BJ (cell line): ENCODE results near the genes NXF3 and TCEAL5.

DNA sequence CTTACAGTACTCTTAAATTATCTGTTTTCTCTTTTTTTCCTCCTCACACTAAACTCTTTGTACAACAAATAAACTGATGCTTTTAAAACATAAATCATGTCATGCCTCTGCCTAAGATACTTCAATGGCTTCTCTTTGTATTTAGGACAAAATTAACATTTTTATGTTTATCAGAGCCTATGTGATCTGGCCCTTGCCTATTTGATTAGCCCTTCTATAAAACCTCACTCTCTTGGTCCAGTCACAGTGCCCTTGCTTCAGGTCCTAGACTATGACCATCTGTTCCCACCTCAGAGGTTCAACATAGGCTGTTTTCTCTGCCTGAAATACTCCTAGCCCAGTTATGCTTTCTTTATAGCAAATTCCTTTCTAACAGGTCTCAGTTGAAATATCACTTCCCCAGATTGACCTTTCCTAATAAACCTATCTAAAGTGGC is 226.8 kb downstream of the PCDH19 start:
- CAGE, long polyA plus RNA: no peak

DNA sequence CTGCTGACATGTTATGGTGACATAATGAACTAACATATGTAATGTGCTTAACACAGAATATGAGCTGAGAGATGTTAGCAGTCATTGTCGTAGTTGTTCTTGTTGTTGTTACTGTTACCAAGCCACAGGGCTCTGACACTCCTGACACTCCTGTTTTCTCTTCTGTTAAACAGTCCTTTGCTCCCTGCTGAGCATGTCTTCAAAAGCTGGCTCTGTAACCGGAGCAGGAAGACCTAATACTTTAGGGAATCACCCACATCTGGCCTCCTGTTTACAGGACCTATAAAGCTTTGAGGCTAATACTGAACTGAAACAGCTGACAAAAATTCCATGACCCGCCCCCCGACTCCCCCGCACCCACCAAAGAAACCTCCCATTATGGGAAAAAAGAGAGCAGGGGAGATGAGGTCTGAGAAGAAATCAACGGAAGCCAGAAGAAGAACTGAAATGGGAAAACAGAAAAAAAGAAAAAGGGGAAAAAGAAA is 5.1 kb downstream of the SRPX2 start:
- CAGE, long polyA plus RNA: no peak
- RRBS: no CpG with 5 or more reads among the region's 6 CpGs

GRCh38 chrX:100649509-100650279 is 5.7 kb downstream of the SRPX2 start:
- CAGE, long polyA plus RNA: no peak
- RRBS: no CpG with 5 or more reads among the region's 13 CpGs

GRCh38 chrX:100729892-100730545 is 1.9 kb downstream of the SYTL4 start:
- CAGE, long polyA plus RNA: no peak
- RRBS: no CpG with 5 or more reads among the region's 5 CpGs

DNA sequence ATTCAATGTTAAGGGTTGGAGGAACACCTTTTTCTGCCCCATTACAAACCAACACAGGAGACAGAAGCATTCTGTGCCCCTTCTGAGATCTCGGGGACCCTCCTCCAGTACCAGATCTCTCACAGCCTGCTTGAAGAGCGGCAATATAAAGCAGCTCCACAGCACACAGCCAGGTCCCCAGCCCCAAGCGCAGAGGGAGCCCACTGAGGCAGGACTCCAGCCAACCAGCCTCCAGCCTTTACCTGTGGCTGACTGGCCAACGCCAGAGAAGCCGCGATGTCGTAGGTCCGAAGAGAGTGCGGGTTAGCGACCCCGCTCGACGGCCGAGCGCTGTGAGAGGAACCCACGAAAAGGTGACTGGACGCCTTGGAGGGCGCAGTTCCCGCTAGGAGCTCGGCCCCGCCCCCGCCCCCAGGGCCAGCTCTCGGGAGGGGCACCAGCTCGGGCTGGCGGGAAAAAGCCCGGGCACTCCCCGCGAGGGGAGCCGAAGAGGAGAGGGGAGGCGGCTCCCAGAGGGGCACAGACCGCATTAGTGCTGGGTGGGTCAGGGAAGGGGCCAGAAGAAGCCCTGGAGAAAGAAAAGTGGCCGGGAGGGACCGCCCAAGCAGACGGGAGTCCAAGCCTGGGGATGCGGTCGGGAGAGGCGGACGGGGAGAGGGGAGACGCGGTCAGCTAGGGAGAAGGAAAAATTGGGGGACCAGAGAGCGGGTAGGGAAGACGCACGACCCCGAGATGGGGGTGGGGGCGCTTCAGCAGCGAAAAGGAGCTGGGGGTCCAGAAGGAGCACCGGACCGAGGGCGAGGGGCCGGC is 540 bp downstream of the SYTL4 start:
- CAGE, long polyA plus RNA: no peak
- RRBS: 0% methylated on average over 1 of the region's 50 CpGs

DNA sequence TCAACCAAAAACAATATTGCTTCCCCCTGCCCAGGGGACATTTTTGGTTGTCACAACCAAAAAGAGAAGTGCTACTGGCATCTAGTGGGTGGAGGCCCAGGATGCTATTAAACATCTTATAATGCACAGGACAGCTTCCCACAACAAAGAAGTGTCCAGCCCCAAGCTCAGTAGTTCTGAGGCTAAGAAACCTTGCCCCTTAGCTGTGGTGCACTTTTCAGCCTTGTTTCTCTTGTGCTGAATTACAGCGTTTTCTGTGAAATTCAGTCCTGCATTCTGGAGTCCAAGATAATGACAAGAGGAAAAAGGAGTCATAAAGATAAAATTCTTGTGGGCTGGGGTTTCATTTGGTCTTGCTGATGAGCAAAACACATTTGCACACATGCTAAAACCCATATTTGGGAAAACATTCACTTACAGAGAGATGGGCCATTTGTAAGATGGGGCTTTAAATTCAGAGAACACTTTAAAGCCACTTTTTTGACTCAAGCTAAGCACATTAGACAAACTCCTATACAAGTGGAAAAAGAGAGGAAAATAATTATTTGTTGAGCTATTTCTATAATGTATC is 11.3 kb upstream of the SYTL4 start:
- CAGE, long polyA plus RNA: no peak
- RRBS: no CpG with 5 or more reads among the region's 1 CpG

DNA sequence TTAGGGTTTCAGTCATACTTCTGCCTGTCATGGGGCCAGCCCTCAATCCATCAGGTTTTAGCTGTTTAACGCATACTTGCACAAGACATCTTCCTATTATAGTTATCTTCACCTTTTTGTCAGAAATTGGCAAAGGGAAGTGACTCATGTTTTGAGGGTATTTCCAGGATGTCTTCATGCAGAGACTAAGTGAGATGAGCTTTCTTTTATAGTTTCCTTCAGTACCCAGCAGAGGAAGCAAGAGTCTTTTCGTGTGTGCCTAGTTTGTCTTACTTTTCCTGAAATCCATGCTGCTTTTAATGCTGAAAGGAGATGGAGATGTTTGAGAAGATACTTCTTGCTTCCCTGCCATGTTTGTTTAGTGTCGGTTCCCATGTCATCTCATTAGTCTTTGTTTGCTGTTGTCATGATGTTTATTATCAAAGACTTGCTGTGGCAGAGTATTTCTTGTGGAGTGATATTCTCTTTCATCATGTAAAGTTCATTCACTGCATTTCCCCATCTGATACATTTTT is 9.6 kb downstream of the CSTF2 start:
- CAGE, long polyA plus RNA: no peak
- RRBS: no CpG with 5 or more reads among the region's 3 CpGs

GRCh38 chrX:100948577-100949058 is 19.9 kb upstream of the XKRX start:
- CAGE, long polyA plus RNA: no peak
- RRBS: no CpG with 5 or more reads among the region's 2 CpGs

DNA sequence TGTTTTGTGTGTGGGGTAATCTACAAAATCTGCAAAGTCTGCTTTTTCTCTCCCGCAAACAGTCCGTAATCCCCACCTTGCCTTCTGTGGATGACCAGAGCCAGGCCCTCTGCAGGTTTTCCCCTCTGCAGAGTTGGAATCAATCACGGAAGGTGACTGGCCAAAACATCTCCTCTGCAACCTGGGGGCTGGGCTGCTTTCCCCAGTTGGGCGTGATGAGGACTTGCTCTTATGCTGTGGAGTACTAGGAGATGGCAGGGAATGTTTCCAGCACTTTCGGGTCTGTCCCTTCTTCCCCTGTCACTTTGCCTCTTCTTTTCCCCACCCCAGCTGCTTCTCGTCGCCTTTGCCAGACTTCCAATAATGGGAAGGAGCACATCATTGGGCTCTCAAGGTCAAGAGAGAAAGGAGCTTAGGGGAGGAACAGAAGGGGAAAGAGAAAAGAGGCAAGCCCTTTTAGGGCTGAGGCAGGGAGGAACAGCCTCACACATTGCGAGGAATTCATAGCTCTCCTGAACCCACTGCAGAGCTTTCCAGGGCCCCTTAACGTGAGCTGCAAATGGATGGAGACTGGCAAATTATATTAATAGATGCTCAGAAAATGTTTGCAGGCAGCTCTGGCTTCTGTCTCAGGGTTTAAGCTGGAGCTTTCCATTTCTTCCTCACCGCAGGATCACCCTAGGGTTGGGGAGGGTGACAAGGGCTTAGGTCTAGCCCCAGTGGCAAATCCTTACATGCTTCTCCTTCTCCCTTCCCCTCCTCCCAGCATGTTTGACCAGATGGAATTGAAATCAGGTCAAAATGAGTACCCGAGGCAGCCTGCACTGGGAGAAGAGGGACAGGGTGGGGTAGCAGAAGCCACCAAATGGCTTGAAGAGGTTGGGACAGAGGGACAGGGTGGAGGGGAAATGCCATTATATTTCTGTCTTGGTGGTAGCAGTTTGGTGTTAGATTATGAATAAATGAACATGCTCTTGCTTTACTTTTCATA is 1.4 kb downstream of the TMEM35A start:
- CAGE, long polyA plus RNA: no peak
- RRBS: no CpG with 5 or more reads among the region's 11 CpGs

DNA sequence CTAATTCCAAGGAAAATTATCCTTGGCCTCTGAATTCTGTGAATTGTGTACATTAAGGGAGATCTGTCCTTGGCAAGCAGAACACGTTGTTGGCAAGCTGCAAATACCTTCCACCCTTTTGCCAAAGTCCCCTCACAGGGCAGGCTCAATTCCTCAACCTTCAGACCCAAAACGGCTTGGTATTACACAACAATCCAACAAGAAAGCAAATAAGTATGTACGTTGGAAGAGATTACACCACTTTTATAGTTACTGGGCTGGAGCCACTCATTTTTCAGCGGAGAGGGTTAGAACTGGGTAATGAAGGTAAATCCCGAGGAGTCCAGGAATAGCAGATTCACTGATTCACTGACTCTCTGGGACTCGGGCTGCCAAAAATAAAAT is 730 bp downstream of the TIMM8A start:
- CAGE, long polyA plus RNA: no peak
- RRBS: no CpG with 5 or more reads among the region's 6 CpGs

DNA sequence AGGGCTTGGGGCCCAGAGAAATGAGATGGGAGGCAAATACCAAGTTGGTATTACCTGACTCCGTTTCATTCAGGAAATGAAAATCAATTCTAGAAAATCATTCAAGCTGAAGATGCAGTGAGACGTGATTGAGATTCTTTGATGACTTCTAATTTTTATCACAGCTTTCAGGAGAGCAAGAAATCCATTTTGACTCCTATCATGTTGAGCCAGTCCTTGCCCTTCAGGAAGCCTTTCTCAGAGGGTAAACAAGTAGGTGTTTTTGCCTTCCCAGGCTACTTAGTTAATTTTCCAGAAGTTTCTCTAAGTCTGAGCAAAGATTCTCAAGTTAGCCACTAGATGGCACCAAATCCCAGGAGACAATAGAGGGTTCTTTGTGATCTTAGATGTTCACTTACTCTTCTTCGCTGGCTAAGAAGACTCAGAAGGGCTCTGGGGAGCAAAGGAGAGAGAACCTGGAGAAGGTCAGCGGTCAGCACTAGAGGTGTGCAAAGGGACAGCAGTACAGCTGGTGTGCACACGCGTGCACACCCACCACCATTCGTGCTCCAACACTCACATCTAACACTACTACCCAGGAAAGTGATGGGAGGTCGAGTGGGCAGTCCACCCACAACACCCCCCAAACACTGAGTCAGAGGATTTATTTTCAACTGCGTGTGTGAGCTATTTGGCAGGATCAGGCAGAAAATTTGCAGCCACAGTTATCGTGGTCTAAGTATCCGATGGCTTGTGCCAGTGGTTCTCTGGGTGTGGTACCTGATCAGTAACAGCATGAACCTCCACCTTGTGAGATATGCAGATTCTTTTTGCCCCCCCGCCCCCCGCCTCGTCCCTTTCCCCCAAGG is 7.5 kb downstream of the HNRNPH2 start:
- CAGE, long polyA plus RNA: no peak
- RRBS: no CpG with 5 or more reads among the region's 14 CpGs

DNA sequence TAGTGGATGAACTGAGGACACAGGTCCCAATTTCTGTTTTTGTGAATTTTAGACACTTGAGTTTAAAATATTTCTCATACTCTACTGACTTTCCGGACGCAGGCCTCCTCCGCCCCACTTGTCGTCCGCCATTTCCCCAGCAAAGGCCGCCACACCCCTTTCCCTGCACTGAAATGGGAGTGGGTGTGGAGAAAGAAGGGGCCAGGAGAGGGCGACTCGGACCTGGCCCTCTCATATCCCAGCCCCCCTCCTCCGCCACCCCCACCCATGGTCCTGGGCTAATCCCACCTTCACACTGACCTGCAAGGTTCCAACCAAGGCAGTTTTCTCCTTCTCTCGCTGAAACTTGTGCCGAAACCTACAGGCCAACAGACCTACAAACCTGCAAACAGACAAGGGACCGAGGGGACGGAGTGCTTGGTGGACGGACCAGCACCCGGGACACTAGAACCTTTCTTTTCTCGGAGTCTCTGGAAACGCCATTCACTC is 553 bp downstream of the ARMCX6 start:
- CAGE, long polyA plus RNA: no peak
- RRBS: no CpG with 5 or more reads among the region's 17 CpGs

GRCh38 chrX:101638961-101640207 is 16.4 kb downstream of the ARMCX3 start:
- CAGE, long polyA plus RNA: no peak
- RRBS: no CpG with 5 or more reads among the region's 3 CpGs

- CAGE, long polyA plus RNA: no peak
- RRBS: no CpG with 5 or more reads among the region's 5 CpGs
Measured at GRCh38 chrX:101883595-101884210, 48.1 kb downstream of the ZMAT1 start.

DNA sequence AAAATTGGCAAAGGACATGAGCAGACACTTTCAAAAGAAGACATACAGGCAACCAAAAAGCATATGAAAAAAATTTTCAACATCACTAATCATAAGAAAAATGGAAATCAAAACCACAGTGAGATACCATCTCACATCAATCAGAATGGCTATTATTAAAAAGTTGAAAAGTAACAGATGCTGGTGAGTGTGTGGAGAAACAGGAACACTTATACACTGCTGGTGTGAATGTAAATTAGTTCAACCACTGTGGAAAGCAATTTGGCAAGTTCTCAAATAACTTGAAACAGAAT is 4.5 kb upstream of the TCEAL2 start:
- CAGE, long polyA plus RNA: no peak

DNA sequence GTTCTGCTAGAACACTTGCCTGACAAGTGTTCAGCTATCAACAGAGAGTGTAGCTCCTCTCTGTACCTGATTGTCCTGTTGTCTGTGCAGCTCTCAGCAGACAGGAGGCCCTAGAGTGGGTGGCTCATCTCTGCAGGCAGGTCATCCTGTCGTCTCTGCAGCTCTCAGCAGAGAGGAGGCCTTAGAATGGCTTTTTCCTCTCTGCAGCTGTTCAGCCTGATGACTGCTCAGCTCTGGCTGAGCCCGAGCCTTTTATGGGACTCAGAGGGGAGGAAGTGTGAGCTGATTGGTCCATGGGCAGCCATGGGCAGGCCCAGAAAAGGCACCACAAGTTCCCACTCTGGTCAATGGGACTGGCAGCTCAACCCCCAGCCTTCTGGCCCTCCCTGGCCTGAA is 92.2 kb downstream of the NXF2 start:
- CAGE, long polyA plus RNA: no peak
- RRBS: no CpG with 5 or more reads among the region's 2 CpGs

GRCh38 chrX:102654811-102655266 is 3.6 kb downstream of the GPRASP1 start:
- CAGE, long polyA plus RNA: no peak
- RRBS: no CpG with 5 or more reads among the region's 3 CpGs

DNA sequence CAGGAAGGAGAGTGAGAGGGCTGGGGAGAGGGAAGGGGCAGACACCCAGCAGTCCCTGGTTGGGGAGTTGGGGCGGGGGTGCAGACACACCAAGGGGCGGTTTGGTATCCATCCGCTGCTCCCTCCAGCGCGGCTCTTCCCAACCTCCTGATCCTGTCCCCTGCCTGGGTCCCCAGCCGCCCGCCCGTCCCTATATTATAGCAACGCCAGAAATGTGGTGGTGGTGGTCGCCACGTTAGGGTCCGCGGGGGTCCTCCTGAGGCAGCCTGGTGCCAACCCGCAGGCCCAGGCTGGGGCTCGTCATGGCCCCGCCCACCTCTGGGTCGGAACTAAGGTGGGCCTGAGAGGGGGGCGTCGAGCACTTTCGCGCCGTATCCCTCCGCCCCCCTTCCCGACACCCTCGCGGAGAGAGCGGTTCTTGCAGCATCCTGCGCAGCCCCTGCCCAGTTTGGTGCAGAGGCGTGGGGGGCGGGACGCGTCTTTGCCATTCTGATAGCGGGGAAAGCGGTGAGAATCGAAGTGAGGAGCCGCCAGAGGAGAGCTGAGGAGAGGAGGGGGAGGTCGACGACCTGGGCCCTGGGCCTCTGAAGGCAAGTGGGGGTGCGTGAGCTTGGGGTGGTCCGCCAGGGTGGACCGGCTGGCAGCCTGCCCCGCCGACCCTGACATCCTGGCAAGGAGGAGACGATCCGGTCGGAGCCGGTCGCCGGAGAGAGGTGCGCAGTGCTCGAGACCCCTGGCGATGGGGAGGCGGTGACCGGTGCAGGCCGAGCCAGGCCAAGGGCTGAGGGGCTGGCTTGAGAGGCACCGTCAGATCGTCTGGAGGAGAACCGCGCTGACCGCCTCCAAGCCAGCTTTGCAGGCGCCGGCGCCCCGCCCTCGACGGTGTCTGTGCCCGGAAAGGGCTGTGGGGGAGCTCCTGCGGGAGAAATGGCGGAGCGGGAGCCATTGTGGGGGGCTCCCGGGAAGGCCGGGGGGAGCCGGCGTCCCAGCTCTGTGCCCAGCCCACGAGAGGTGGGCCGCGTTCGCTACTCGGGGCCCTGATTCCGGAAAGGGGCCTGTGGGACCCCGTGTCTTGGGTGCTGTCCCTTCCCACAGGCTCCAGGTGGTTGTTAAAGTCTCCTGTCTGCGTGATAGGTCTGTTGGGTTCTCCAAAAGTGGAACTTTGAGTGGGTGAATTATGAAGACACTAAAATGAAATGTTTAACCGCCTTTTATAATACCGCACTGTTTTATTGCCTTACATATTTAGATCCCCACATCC is 25.5 kb downstream of the GPRASP3 start:
- CAGE, long polyA plus RNA: no peak
- RRBS: 4% methylated on average over 28 of the region's 84 CpGs

GRCh38 chrX:103092950-103093608 is at the start of gene NXF3:
Gene NXF3 (minus strand): TSS chrX:103093143.
- CAGE, long polyA plus RNA: no peak
- RRBS: no CpG with 5 or more reads among the region's 5 CpGs

- CAGE, long polyA plus RNA: no peak
- RRBS: no CpG with 5 or more reads among the region's 20 CpGs
Measured at GRCh38 chrX:103276460-103277113, at the start of gene TCEAL5. Gene TCEAL5 (minus strand): TSS chrX:103276750.